ENCODE data around the gene USP15.

DNA sequence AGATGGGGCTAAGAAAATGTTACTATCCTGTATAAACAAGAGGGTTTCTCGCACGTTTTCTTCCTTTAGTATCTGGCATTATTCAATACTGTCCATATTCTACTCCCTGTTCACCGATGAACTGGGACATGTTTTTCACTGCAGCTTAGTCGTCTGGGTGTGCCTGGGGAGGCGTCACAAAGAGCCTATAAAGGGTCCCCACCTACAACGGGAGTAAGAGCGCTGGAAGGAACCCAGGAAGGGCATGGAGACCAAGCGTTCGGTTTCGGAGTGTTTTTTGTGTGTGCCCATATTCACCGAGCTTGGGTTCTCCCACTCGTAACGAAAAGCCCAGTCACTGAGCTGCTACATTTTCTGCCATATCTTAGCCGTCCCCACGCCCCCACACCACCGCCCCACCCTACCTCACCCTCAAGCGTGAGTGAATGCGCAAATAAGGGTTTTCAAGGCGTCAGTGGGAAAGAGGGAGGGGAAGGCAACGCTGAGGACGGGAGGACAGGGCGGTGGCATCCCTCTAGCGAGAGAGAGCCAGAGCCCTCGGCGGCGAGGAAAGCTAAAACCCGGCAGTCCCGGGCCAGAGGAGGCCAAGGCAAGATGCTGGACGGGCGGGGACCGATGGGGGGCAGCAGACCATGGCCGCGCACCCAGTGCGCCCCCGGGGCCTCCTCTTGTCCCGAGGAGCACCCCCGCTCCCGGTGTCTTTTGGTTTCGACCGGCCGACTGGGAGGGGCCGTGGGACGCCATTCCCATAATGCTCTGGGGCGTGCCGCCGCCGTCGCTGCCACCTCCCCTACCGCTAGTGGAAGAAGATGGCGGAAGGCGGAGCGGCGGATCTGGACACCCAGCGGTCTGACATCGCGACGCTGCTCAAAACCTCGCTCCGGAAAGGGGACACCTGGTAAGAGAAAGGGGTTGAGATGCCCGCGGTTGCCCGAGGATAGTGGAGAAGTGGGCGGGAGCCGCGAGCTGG lies at the start of gene USP15:
Gene USP15, plus strand, starts transcription at position 799 of the 970 bp plus-strand sequence.
- PRO-cap = bidirectional peak, plus-strand start at position 216 of the sequence, minus-strand start at position 123 of the sequence; bidirectional peak, plus-strand start at position 799 of the sequence, minus-strand start at position 539 of the sequence

GRCh38 chr12:62711635-62712558 lies 223.1 kb downstream of the PPM1H start:
- PRO-cap = no peak

GRCh38 chr12:62785522-62786709 lies 149.0 kb downstream of the PPM1H start:
- PRO-cap = no peak

GRCh38 chr12:62934223-62934814 lies 631 bp downstream of the PPM1H start:
- PRO-cap = no peak

GRCh38 chr12:63150054-63150714 lies 817 bp downstream of the AVPR1A start:
- PRO-cap = no peak

GRCh38 chr12:63151449-63152075 lies 561 bp upstream of the AVPR1A start:
- PRO-cap = no peak

DNA sequence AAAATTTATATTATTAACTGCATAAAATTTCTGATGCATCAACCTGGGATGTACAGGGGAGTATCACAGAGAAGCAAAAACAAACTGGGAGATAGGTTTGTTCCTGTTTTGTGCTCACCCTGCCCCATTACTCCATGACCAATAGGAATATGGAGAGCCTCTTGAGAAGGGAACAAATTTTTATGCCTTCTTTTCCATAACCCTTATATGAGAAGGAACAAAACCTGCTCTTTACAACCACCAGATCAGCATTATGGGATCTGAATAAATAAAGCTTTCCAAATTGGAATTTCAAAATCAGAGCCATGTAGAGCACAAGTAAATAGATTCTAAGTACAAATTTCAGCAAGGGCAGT lies 75.7 kb upstream of the AVPR1A start:
- PRO-cap = no peak

DNA sequence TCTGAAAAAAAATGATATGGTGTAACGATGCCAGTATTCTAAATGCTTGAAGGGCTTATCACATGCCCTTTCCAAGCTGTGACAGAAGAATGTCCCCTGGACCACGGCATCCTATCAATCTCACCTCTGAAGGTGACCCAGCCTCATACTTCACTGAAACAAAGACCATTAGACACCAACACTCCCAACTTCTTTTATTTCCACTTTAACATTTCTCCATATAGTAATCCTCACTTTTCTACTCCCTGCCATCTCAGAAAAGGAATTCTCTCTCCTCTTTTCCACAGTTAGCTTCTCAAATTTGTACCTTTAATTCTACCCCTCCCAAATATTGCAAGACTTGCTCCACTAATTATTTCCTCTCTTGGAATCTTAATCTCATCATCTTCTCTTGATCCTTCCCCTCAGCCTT lies 883 bp downstream of the DPY19L2 start:
- PRO-cap = no peak

DNA sequence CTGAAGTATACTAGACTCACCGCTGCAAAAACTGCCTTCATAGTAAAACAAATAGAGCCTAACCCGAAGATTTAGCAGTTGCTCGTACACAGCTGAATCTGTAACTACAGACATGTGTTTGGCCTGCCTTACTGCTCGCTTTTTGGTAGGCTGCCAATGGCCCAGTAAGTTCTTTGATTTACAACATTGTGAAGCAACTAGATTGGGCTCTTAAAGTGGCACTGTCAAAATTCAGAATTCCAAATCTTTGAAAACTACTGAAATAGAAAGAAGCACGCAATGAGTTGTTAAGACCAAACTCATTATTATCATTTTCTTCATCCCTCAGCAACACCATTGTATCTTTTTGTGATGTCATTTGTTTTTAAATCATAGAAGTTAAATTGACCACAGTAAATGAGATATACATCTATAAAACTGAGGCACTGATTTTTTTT lies 138.8 kb downstream of the KICS2 start:
- PRO-cap = no peak

- PRO-cap = bidirectional peak, plus-strand start at chr12:64404399, minus-strand start at chr12:64404226
Measured at GRCh38 chr12:64404014-64404308, 231 bp upstream of the XPOT start.

DNA sequence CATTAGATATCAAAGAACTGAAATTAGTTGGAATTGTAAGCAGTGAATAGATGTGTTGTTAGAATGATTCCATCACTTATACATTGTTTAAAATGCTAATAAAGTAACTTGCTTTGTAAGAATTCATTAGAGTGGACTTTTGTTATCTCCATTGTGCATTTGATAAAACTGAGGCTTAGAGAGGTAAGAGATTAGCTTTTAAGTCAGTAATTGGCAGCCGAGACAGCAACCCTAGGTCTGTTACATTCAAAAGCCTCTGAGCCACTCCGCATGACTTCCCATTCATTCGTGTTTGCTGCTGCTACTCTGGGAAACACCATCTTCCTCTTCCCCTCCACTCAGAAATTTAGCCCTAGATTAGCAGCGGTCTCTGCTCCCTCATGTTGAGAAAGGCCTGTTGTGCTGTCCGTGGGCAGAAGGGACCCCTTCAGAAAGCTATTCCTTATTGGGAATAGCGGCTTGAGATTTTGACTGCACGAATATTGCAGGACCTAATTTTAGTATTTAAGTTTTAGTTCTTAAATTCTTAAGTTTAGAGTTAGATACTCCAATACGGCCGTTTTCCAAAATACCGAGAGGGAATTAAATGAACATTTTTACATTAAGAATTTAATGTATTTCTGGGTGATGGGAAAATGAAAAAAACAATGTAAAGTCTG lies 787 bp upstream of the TBK1 start:
- PRO-cap = no peak

- PRO-cap = no peak
Measured at GRCh38 chr12:64465641-64465982, 13.7 kb downstream of the TBK1 start.

DNA sequence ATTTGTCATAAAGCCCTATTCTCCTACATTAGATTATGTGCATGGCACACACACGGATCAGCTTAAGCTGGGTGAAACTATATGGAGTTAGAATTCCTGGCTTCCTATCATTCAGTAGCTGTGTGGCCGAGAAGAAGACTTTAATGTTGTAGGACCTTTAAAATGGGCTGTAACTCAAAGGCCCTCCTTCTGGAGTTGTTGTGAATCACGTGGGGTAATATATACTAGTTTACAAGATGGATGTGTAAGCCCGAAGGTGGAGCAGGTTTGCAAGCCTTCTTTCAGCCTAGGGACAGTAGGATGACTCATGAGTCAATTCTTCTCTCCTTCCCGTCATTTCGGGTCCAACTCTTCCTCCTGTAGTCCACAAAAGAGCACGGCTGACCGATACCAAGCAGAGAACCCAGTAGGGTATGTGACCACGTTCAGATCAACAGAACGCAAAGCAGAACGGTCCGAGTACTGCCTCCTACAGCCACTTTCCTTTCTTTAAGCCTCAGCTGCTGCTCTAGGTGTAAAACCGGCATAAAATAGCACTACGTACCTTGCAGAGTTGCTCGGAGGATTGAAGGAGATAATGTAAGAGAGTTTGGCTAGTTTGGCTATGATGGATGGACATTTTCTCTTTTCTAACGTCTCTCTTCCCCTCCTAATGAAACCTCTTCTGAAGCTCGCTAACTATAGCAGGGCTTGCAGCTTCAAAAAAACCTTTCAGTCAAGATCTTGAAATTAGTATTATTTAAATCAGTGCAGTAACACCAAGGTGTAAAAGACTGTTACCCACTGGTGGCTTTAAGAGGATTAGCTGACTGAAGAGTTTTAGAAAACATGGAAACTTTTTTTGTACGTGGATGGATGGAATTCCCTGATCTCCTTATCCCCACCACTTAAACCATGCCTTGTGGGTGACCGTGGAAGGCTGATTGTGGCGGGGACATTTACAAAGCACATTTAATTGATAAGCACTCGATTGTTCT lies 1.2 kb upstream of the RASSF3 start:
- PRO-cap = unidirectional peak, plus-strand start at position 247 of the sequence

GRCh38 chr12:64680162-64680579 lies 69.9 kb downstream of the RASSF3 start:
- PRO-cap = no peak

- PRO-cap = no peak
Measured at GRCh38 chr12:64757602-64758207, 1.5 kb downstream of the GNS start.

DNA sequence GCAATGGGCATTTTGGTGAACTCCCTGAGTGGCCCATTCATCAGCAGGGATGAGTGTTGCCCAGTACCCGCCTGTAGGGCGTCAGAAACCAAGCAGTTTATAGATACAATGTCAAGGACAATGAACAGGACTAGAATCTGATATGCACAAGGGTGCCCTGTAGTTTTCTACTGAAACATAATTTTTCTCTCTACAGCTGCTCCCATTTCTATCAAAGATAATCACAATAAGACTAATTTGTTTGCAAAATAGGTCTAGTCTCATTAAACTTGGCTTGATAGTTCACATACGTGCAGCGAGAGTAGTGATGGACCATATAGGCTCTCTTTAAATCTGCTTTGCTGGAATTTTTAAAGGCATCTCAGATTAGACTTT lies 20.1 kb downstream of the LEMD3 start:
- PRO-cap = no peak

DNA sequence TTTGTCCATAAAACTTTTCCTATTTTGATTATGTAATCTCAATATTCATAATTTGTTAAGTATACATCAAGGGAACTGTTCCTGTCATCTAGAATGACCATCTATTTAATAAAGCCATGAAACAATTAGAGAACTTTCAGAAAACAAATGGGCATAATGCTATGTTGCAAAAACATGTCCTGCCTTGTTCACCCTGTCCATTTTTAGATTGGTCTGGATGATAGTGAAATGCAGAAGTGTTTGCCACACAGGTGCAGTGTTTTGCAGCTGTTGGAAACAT lies 36.4 kb downstream of the LEMD3 start:
- PRO-cap = no peak

GRCh38 chr12:65327476-65328112 lies 49.1 kb downstream of the MSRB3 start:
- PRO-cap = no peak

DNA sequence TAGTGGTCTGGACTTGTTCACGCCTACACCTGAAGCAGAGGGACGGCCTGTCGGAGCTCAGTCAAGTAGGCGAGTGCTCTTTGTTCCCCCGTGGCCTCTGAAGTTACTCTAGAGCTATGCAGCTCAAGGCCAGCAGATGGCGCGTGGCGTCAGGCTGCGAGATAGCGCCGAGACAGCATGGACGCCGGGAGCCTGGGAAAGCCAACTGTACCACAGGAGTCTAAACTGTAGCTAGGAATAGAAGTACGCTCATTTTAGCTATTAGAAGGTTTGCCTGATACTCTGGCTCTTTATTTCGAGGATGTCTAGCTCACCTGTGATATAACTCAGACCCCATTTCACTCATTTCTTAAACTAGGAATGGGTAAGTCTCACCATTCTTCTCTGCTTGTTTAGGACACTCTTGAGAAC lies 267.5 kb upstream of the HMGA2 start:
- PRO-cap = no peak

- PRO-cap = no peak
Measured at GRCh38 chr12:65641915-65642542, 182.3 kb upstream of the HMGA2 start.